HGPS cell (cell line): ENCODE measurements around a stretch of chr2.

DNA sequence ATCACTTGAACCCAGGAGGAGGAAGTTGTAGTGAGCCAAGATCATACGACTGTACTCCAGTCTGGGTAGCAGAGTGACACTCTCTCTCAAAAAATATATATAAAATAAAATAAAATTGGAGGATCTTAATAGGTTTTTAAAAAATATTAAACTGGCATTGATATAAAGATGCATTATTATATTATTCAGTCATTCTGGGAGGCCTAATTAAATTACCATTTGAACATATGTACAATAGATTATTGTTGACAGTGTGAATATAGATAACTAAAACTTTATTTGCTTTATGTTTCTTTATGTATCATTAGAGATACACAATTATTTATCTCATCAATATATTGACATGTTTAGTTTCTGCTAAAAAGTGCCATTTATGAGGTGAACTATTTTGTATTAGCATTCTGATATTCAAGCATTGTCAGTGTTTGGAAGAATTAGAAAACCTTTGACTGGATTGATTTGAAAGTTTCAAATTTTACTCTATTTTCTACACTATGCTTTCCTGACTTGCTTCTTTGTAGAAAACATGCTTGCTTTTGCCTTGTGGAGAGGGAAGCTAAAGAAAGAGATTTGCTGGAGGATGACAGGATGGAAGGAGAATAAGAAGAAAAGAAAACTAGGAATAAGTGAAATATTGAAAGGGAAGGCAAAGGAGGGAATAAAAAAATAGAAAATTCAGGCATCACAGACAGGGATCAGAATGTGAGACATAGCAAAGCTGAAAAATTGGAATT is 44.3 kb downstream of the ITGAV start:
- RRBS: no CpG with 5 or more reads among the region's 1 CpG

GRCh38 chr2:186669639-186670126 is 24.2 kb upstream of the FAM171B start:
- RRBS: no CpG with 5 or more reads among the region's 6 CpGs

- RRBS: no CpG with 5 or more reads among the region's 11 CpGs
These were observed 1.5 kb downstream of the FAM171B start for GRCh38 chr2:186695168-186695985.

GRCh38 chr2:187532469-187533365 is 21.5 kb downstream of the TFPI start:
- RRBS: no CpG with 5 or more reads among the region's 16 CpGs

DNA sequence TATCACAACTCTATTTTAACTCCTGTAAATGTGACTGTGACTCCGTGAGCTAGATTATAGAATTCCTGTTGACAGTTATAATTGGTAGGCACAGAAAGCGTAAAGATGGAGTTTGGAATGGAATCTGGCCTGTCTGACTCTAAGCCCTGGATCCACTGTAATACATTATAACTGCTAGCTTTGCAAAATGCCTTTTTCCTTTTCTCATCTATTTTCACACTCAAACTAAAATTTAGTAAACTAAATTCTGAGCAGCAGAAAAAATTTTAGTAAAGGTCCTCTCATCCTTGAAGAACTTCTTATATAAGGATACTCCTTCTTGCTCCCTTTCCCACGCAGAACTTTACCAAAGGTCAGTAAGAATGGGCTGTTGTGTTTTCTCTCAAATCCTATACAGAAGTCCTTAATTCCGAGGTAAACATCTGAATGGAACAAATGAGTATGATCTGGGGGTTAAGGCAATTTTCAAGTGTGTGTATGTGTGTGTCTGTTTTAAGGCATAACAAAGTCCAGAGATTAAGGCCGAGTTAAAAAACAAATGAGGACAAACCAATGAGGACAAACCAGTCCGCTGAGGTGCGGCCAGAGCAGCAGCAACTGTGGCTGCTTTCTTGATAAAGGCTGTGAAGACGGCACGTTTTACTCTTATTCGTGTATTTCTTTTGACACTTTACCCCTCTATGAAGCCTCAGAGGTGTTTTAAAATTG is 739 bp upstream of the GULP1 start:
- RRBS: no CpG with 5 or more reads among the region's 10 CpGs

- RRBS: no CpG with 5 or more reads among the region's 1 CpG
These were observed 114.7 kb downstream of the GULP1 start for GRCh38 chr2:188406191-188406948.

DNA sequence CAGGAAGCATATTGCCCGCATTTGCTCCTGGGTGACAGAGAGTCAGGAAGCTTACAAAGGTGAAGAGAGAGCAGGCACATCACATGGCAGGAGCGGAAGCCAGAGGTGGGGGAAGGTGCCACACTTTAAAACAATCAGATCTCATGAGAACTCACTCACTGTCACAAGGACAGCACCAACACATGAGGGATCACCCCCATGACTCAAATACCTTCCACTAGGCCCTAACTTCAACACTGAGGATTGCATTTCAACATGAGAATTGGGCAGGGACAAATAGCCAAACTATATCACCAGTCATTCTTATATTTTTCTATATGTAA is 124.9 kb upstream of the COL5A2 start:
- RRBS: no CpG with 5 or more reads among the region's 2 CpGs

DNA sequence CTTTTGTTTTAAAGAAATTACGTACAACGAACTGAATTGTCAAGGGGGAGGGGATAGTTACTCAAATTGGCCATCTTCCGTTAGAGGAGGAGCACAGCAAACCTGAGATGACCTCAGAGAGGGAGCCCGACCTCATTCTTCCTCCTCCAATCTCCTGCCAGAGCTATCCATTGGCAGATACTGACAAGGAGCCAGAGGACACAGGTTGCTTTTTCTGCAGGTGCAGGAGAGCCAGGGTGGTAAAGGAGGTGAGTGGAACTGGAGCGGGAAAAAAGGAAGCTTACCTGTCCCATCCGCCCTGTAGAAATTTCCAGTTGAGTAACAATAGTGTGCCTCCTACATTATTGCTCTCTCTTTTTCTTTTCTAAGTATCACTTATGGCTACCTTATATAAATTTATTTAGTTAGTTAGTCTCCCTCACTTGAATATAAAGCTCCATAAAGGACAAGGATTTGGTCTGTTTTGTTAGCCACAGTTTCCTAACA is 24.2 kb downstream of the ANKAR start:
- RRBS: no CpG with 5 or more reads among the region's 6 CpGs

DNA sequence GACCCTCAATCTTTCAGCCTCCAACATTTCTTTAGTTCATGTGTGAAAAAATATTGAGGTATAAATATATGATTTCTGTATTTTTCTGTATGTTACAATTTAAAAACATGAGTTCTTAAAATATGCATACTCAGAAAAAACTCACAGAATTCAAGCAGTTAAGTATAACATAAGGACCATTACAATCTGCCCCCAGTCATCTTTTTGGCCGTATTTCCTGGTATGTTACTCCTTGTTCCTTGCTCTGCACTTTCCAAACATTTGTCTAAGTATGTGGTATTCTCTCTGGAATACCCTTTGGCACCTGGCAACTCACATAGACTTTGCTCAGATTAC is 54.7 kb downstream of the C2orf88 start:
- RRBS: no CpG with 5 or more reads among the region's 1 CpG

- RRBS: no CpG with 5 or more reads among the region's 8 CpGs
These were observed 61.2 kb downstream of the C2orf88 start for GRCh38 chr2:190241692-190242490.

DNA sequence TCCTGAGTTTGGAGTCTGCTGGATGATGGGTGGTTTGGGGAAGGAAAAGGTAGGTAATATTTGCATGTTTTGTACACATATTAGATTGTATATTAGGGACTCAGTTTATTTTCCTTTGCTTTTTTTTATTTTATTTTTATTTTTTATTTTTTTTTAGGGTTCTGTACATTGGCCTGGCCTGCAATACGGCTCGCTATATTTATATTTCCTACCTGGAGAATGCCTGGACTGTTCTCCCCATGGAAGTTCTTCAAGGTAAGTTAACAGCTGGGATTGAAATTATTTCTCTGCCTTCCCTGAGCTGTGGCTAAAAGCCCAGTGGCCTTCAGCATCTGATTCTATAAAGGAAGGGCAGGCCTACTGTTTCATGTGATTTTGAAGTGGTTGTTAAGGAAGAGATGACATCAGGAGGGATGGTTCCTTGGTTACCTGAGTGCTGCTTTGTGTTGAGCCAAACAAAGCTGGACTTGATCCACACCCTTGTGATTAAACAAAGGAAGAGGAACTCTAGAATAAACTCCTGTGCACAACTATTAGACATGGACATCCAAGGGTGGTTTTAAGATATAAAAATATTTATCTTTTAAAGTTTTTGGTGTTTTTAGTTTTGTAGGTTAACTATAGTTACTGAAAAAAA is 61.6 kb downstream of the MFSD6 start:
- RRBS: no CpG with 5 or more reads among the region's 2 CpGs

- RRBS: no CpG with 5 or more reads among the region's 6 CpGs
These were observed 17.4 kb upstream of the NEMP2 start for GRCh38 chr2:190551818-190552518.

DNA sequence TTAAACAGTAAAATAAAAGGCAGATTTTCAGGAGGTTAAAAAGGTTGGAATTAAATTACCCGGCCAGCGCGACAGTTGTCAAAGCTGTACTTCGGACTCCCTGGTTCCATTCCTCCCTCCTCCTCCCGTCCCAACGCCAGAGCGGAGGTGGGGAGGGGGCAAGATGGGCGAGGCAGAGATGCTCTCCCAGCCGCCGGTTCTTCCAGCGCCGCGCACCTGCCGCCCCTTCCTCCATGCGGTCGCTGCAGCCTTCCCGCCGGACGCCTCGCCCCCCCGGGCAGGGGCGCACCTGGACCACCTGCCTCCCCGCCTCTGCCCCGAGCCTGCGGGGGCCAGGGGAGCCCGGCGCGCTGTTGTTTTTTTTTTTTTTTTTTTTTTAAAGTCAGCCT is 728 bp upstream of the NAB1 start:
- RRBS: 3% methylated on average over 15 of the region's 28 CpGs

DNA sequence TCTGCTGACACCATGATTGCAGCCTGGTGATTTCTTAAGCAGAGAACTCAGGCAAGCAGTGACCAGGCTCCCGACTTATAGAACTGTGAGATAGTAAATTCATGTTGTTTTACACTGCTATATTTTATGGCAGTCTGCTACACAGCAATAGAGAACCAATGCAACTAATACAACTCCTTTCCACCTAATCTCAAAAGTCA is 95.4 kb upstream of the GLS start:
- RRBS: no CpG with 5 or more reads among the region's 1 CpG

- RRBS: no CpG with 5 or more reads among the region's 5 CpGs
These were observed 33.8 kb upstream of the GLS start for GRCh38 chr2:190846827-190847225.

DNA sequence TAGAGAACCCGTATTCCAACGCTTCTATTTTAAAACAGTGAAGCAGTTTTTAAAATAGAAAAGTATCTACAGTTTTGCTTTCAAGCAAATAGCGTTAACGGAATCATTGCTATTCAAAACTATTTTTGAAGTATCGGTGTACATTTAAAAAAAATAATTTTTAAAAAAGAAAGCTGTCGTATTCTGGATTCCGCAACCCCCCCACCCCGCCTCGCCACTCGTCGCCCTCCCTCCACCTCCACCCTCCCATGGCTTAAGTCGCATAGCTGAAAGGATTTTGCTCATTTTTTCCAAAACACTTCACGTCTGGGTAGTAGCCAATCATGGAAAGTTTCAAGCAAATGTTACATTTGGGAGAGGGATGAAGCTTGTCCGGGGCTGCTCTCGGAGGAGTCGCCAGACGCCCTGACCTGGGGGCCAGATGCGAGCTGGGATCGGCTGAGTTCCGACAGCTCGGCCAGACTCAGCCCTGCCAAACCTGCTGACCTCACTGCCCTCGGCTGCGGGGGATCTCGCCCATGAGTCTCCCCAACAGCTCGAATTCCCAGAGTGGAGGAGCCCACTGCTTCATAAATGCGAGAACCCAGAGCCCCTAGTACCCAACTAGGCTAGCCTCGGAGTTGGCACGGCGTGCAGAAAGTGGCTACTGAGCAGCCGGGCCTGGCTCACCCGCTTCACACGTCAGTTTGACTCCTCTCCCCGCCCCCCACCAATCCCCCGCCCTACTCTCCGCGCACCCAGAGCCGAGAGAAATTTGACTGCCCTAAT is 491 bp upstream of the GLS start:
- RRBS: no CpG with 5 or more reads among the region's 37 CpGs

- RRBS: no CpG with 5 or more reads among the region's 8 CpGs
These were observed 2.0 kb downstream of the GLS start for GRCh38 chr2:190882432-190883182.

DNA sequence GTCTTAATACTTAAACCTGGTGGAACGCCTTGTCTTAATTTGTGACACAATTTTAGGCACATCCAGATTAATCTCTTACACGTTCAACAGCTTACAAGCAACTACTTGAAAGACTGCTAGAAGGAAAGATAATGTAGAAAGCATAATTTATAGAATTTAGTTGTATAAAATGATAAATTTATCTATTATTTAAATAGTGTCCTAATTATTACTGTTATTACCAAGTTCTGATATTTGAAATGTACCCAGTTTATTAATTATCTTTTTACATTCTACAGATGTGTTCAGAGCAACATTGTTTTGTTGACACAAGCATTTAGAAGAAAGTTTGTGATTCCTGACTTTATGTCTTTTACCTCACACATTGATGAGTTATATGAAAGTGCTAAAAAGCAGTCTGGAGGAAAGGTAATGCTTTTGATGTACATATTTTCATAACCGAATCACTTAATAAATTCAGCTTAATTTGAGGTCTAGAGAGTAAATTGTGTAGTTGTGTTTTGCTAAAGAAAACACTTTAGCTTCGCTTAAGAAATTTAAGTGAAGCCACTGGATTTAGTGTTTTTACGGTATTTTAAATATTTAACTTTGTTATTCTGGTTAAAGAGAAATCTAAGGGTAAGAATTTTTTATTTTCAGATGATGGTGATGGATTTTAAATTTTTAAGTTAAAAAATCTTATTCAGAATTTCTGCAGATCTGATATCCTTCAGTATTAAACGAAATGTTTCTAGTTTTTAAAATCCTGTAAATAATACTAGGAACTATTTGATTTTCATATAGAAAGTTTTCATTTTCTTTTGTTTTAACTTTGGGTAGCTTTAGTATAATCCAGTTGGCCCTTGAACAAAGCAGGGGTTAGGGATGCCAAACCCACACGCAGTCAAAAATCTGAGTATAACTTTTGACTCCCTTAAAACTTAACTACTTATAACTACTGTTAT is 19.9 kb downstream of the GLS start:
- RRBS: no CpG with 5 or more reads among the region's 7 CpGs

- RRBS: no CpG with 5 or more reads among the region's 6 CpGs
These were observed 31.9 kb downstream of the GLS start for GRCh38 chr2:190912383-190912988.

DNA sequence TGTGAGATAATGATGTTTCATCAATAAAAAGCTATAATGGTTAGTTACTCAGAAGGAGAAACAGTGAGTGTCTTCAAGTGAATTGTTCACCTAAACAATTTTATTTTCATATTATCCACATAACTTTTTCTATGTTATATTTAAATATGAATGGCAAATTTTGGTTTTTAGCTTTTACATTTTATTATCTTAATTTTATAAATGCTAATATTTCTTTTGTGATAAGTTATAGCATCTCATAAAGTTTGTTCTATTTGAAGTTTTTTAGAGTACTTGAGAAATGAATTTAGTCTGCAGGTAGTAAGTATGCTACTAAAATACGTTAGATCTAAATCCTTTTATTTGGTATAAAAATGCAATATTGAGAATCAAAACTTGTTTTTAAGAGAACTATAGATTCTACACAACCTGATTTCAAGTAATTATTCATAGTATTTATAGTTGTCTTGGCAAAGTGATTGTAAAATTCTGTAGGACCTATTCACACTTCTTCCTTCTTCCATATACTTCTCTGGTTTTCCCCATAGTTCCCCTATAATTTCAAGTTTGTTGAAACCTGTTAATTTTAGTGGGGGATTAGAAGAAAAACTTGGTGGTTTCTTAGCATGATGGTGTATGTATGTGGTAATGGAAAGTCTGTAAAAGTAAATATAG is 53.1 kb downstream of the GLS start:
- RRBS: no CpG with 5 or more reads among the region's 1 CpG